ENCODE measurements around the genes STIMATE and TKT.

DNA sequence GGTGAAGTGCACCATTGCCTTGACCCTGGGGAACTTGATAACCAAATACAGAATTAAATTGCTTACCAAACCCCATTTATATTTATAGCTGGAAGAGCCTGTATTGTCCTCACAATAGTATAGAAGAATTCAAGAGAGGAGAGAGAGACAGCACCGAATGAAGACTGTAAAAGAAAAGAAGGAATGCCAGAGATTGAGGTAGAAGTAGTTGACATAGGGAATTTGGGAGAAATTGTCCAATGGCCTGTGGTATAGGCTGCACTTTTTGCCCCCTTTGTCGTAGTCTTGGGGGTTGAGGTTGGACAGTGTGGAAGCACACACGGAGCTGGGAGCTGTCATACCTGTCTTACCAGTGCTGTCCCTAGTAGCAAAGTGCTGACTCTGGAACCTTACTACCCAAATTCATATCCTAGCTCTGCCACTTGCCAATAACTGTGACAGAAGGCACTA is 2.3 kb downstream of the PHF7 start:
- RRBS = no CpG with 5 or more reads among the region's 3 CpGs

DNA sequence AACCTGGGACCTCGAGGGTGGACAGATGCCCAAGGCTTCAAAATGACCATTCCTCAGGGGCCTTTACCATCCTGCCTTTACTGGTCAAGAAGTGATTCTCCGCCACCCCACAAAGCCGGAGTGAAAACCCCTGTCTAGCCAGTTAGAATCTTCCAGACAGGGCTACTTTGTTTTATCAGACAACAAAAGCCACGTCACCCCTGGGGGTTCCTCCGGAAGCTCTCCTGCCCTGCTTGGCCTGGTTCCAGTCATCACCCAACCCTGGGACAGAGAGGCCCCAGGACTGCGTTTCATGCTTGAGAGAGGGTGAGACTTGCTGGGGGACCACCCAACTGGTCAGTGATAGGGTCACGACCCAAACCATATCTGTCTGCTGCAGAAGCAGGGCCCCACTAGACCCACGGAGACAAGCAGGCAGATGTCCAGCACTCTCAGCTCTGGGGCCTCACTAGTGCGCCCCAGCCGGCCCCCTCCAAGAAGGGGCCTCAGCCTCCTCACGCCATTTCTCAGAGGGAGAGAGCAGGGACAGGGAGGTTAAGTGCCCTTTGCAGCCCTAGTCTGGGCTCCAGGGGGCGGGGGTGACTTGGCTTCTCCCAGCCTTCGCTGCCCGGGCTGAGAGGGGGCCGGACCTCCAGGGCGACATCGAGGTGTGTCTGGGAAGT is 1.1 kb downstream of the NT5DC2 start:
- RRBS = 11% methylated on average over 5 of the region's 17 CpGs

GRCh38 chr3:52609180-52610117 is 73.0 kb downstream of the UQCC5 start:
- RRBS = no CpG with 5 or more reads among the region's 12 CpGs

GRCh38 chr3:52617157-52617706 is 68.6 kb upstream of the GNL3 start:
- RRBS = no CpG with 5 or more reads among the region's 7 CpGs

DNA sequence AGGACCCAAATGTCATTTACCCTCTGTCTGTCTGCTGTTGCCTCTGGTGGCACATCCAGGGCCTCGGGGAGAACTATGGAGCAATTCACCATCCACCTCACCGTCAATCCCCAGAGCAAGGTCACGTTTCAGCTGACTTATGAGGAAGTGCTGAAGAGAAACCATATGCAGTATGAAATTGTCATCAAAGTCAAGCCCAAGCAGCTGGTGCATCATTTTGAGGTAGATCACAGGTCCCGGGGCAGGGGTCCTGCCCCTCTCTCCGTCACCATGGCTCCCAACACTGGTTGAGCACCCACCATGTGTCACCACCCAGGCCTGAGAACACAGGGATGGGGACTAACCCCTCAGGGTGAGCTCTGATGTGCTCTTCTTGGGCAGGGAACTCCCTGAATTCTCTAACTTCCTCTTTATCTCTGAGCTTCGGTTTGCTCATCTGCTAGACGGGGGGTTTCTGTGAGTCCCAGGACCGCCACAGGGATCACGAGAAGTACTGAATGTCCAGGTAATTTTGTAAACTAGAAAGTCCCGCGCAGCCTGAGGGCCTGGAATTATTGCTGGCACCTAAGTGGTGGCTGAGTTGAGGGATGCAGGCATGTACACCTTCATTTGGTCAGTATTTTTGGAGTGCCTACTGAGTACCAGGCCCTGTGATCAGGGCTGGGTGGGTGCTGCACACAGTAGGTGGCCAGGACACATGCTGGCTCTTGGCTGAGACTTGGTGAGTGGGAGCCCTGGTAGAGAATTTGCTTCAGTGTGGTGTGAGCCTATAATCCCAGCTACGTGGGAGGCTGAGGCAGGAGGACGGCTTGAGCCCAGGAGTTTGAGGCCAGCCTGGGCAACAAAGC is 2.2 kb downstream of the ITIH1 start:
- RRBS = no CpG with 5 or more reads among the region's 13 CpGs

GRCh38 chr3:52817871-52819091 is 12.2 kb downstream of the ITIH4 start:
- RRBS = no CpG with 5 or more reads among the region's 17 CpGs

GRCh38 chr3:52819451-52820237 is 10.8 kb downstream of the ITIH4 start:
- RRBS = no CpG with 5 or more reads among the region's 6 CpGs

DNA sequence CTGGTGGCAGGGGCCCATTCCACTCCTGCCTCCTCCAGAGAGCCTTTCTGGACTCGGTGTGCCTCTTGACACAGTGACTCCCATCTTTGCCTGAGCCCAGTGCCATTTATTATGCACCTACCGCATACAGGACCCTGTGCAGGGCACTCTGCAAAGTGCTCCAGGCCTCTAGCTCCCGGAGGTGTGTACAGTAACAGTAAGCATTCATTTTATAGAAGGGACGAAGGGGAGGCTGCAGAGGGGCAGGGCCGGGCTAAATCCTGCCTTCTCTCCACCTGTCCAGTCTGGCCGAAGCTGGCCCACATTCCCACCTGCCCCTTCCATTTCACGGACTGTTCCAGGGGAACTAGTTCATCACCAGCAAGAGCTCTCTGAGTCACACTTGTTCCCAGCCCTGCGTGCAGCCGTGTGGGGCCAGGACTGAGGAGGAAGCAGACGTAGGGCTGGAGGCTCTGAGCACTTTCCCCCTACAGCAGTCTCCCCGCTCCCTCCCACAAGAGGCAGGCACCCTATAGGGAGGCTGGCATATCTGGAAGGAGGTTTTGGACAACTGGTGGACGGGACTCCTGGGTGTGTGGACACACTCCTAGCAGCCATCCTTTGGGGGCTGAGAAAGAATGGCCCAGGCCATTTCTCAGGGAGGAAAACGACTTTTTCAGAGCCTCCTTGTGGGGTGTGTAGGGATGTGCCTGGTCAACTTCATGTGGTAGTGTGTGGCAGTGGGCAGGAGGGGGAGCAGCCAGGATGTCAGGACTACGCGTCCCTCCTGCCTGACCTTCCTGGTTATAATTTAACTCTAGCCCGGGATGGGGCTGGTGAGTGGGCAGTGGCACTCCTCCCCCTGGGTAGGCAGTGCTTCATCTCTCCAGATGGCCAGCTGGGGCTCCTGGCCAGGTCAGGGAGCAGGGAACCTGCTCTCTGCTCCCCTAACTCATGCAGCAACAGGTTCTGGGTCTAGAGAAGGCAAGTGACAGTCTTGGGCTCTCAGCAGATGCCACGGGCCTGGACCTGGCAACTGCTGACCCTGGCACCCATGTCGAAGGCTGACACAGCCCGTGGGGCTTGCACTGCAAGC is 2.9 kb downstream of the ITIH4 start:
- RRBS = 29% methylated on average over 2 of the region's 19 CpGs

DNA sequence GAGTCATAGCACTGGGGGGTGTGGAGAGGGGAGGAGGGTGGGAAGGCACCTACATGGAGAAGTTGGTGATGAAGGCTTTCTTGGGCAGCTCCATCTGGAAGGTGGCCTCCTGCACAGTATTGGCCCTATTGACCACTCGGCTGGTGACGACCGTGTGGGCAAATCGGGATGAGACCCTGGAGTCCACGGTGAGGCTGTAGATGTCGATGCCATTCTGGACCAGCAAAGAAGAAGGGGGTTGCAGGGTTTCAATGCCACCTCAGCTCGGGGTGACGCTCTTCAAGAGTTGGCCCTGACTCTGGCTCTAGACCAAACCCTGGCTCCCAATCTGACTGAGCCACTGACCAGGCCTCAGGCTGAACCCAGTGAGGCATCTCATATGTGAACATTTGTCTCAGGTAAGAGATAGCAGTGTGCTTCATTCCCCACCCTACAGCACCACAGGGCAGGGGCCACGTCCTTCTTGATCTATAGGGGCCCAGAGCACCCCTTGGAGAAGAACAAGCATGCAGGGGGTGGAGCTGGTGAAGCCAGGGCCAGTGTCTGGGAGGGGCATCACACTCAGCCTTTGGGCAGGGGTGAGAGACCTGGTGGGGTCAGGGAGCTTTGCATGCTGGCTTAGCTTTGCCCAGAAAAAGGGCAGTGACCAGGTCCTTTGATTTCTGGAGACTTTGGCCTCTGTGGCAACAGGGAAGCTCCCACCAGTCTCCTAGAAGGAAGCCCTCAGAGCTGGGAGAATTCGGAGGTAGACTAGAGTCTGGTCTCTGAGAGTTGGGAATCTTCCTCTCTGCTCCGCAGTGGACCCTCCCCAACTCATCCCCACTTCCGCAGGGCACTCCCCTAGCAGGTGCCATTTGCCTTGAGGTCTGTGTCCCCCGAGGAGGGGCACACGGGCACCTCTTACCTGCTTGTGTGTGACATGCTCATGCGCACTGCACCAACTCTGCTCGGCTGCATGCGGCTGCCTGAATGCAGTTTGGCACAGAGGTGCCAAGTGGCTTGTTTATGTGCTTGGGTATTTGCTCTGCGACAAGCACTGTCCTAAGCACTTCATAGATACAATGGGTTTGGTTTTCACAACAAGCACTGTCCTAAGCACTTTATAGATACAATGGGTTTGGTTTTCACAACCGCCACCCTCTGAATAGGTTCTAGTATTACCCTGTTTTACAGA is 1.0 kb downstream of the ITIH4 start:
- RRBS = no CpG with 5 or more reads among the region's 19 CpGs

GRCh38 chr3:52831484-52832730 is 1.4 kb upstream of the ITIH4 start:
- RRBS = no CpG with 5 or more reads among the region's 25 CpGs

DNA sequence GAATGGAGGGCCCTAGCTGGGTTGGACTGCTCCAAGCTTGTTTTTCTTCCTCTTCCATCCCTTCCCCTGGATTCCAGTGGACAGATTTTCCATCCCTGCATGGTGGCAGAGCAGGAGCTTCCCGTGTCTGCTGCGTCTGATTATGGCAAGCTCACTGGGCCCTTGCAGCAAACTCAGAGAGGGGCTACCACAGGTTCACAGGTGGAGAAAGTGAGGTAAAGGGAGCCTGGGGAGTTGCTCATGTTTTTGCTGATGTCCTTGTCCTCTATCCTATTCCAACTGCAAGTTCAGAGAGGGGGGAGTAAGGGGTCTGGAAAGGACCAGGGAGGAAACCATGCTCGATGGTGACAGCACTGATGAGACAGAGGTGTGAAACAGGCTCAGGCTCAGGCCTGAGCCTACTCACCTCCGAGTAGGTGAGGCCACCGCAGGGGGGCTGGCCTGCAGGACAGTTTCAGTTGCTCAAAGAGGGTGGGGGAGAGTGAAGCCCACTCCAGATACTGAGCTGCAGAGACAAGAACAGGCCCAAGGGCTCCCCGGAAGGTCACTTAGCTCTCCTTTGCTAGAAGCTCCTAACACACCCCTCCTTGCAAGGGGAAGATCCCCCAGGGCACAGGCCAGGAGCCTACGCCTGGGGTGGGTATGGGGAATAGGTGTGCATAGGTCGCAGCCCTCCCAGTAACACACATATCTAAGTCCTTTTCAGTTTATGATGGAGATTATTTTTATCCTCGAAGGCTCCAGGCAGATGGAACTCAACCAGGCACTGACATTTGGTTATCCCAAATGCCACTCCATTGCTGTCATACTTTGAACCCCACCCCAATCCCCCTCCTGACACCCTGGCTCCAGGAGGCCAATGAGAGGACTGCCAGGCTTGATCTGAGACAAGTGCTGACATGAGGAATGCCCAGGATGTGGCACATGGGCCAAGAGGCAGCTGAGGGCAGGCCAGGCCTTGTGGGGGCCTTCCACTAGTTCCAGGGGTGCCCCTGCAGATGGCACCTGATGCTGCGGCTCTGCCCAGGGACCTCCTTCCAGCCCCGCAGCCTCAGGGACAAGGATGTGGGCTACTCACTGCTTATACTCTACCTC is 911 bp upstream of the MUSTN1 start:
- RRBS = no CpG with 5 or more reads among the region's 11 CpGs

DNA sequence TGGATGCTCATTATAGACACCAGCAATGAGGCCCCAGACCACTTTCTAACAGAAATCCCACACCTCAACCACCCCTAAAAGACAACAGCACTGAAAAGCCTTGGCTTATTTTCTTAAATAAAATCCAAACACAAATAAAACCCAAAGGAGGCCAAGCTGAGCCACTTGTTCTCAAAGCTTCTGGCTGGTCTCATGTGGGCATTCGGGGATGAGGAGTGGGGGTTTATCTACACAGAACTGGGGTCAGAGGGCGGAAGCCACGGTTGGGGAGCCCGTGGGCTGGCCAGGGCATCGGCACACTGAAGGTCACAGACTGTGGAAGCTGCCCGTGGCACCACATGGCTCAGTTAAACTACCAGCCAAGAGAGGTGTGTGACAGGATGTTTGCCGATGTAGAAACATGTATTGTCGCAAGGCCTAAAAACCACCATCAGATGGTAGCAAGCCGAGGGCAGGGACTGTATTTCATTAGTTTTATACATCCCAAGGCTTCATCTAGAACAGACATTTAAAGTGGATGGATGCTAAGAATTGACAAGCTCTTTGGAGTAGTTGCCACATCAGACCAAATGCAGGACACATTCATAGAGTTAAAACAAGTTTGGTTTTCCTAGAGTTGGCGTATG is 9.4 kb upstream of the MUSTN1 start:
- RRBS = no CpG with 5 or more reads among the region's 10 CpGs

DNA sequence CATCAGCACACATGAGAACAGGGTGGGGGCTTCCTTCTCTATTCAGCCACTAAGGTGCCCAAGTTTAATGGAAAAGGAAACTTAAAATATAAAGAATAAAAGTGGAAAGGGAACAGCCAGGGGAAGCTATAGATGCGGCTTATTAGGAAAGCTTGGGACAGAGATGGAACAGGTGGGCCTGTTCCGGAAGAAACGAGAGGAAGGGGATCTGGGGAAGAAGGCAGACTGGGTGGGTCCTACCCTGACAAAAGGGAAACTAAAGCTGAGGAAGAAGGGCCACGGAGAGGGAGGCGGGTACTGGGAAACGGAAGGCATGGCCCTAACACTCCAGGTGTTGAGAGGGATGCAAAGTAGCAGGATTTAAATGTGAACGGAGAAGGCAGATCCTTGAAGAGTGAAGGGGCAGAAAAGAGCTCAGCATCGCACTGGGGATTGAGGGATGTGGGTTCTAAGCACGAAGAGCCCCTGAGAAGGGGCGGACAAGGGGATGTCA is 825 bp downstream of the STIMATE start:
- RRBS = no CpG with 5 or more reads among the region's 10 CpGs

GRCh38 chr3:52896970-52898038 is at the start of gene STIMATE:
Gene STIMATE, minus strand, starts transcription at chr3:52897548.
- RRBS = 1% methylated on average over 24 of the region's 90 CpGs

GRCh38 chr3:53171548-53171955 is 10.5 kb downstream of the PRKCD start:
- RRBS = no CpG with 5 or more reads among the region's 1 CpG

DNA sequence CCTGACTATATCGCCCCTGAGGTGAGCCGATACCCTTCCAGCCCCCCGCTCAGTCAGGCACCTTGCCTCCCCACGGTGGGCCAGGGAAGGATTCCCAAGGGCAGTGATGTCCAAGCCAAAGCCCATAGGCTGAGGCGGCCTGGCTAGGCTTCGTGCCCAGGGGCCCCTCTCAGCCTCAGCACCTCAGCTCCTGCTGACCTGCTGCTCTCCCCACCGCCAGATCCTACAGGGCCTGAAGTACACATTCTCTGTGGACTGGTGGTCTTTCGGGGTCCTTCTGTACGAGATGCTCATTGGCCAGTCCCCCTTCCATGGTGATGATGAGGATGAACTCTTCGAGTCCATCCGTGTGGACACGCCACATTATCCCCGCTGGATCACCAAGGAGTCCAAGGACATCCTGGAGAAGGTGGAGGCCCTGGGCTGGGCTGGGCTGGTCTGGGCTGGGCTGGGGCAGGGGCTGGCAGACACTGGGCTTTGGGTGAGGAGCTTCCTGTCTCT is 27.9 kb downstream of the PRKCD start:
- RRBS = no CpG with 5 or more reads among the region's 13 CpGs

DNA sequence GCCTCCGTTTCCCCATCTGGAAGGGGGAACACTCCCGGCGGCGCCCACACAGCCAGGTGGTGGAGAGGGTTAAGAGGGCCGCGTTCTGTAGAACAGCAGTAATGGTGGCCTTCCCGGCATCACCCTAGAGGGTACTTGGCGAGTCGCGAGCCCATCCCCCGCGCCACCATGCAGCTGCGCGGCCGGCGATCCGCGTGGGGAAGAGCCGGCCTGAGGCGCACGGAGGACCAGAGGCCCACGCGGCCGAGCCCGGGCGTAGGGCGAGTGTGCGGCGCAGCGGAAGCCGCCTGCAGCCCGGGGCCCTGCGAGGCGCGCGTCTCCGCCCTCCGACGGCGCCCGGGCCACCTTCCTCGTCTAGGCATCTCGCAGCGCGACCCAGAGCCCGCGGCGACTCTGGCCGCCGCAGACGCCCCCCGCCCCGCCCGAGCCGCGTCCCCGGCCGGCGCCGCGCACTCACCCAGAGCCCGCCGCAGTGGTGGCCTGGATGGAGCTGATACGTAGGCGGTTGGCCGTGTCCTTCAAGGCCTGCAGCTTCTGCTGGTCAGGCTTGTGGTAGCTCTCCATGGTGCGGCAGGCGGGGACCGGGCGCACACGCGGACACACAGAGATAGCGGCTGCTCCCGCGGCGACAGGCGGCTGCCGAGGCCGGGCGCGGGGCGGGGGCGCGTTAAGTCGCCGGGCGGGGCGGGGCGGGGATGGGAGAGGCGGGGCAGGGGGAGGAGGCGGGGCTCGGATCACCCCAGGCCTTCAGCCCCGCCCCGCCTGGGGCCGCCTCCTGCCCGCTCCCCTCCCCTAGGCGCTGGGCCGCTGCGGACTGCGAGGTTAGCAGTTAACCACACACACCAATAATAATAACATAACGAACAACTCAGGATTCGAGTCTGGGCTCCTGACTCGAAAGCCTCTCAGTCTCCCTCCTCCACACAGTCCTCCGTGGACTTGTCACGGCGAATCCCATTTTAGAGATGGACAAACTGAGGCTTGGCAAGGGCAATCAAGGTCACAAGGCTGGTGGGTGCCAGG is at the start of gene TKT:
Gene TKT (minus strand): TSS at position 644 of the 1,023 bp plus-strand sequence.
- RRBS = 2% methylated on average over 58 of the region's 106 CpGs

GRCh38 chr3:53291808-53292173 is 36.0 kb upstream of the TKT start:
- RRBS = no CpG with 5 or more reads among the region's 3 CpGs

- RRBS = no CpG with 5 or more reads among the region's 5 CpGs
Observed at GRCh38 chr3:53320514-53321234, 26.7 kb downstream of the DCP1A start.

- RRBS = no CpG with 5 or more reads among the region's 5 CpGs
Observed at GRCh38 chr3:53496129-53496299, 1.6 kb downstream of the CACNA1D start.